Brain (tissue), 1 donor: ENCODE results near the genes CWF19L1 and LBX1.

GRCh38 chr10:100101734-100102040 lies 20.0 kb upstream of the CPN1 start:
- RRBS = no CpG with 5 or more reads among the region's 2 CpGs

DNA sequence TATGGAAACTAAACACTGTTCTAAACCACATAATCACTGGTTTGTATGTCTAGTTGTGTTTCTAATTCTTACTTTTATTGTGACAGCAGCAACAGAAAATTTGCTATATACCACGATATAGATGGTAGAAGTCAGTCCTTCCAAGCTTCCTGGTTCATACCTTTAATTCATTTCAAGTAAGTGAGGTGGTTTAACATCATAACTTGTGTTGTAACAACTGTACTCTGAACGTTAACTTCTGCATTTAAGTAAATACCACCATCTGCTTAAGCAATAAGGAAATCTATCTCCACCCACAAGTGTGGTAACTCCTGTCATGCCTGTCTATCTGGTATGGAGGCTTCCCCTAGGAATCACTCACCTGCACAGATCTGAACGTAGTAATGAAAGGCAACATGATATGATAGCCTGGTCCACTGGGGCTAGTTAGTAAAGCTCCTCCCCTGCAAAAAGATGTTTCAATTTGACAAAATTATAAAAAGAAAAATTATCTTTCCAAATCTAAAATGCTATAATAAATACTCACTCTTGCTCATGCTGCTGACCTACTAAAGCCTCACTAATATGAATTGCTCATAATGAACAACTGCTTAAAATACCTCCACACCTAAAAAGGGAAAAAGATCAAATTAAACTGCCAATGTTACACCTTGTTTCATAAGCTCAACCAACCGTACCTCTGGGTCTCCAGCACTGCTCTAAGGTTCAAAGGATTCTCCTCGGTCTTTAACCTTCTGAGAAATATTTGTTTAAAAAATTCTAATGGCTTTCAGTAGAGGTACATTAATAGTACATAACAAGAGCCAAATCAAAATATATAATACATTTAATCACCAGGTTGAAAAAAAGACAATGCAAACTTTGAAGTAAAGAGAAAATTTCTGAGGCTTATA lies 2.2 kb downstream of the ERLIN1 start:
- RRBS = no CpG with 5 or more reads among the region's 5 CpGs

DNA sequence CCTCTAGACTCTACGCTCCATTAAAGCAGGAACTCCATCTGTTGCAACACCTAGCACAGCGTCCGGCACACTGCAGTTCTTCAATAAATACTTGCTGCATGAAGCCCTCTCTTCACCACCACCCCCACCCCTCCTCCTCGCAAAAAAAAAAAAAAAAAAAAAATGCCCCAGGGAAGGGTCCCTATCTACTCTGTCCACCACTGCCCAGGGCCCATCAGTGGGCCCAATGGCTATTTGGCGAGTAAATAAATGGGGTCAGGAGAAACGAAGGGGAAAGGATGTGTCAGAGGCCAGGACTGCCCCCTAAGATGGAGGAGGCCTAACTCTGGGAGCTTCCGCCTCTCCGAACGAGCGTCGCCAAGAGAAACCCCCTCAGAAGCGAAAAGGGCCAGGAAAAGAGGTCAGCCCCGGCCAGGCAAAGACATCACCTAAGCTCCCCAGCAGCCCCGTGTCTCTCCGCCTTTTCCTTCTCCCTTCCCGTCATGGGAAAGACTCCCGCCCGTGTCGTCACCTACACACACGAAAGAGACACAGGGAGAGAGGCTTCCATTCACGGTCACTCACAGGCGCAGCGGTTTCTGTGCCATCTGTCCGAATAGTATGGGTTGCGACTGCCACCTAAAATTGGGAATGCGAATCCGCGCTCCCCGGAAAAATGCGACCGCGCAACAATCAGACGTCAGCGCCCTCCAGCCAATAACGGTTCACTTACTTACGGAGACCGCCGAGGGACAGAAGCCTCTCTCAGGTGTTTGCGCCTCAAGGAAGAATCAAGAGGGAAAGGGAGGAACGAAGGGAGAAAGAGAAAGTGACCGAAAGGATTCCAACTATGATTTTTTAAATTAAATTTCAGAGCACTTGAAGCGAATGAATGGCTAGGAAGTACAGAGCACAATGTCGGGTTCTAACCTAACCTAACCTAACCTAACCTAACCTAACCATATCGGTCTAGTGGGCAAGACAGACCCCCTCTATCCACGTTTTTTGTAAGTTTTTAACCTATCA lies at the start of gene CWF19L1:
Gene CWF19L1, minus strand, starts transcription at position 632 of the 1,005 bp plus-strand sequence.
- RRBS = 3% methylated on average over 2 of the region's 45 CpGs

DNA sequence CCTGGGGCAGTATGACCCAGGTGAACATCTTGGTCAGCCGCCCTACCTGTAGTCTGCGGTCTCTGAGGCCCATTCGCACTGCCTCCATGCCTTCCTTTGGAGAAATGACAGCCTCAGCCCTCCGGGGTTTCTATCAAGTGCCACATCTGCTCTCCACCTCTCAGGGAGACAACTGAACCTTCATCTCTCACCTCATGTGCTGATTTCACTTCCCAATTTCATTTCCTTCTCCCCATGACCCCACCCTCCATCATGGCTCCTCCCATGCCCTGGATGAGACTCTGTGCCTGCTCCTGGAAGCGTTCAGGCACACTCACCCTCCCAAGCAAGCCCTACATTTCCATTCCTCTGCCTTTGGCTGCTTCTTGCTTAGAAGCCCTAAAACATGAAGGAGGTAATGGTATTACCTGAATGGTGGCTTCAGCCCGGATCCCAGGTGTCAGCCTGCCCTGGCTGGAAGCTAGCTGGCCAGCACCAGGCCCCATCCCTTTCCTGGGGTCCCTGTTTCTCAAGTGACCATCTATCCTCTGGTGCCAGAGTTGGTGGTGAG lies 7.7 kb upstream of the SCD start:
- RRBS = no CpG with 5 or more reads among the region's 6 CpGs

DNA sequence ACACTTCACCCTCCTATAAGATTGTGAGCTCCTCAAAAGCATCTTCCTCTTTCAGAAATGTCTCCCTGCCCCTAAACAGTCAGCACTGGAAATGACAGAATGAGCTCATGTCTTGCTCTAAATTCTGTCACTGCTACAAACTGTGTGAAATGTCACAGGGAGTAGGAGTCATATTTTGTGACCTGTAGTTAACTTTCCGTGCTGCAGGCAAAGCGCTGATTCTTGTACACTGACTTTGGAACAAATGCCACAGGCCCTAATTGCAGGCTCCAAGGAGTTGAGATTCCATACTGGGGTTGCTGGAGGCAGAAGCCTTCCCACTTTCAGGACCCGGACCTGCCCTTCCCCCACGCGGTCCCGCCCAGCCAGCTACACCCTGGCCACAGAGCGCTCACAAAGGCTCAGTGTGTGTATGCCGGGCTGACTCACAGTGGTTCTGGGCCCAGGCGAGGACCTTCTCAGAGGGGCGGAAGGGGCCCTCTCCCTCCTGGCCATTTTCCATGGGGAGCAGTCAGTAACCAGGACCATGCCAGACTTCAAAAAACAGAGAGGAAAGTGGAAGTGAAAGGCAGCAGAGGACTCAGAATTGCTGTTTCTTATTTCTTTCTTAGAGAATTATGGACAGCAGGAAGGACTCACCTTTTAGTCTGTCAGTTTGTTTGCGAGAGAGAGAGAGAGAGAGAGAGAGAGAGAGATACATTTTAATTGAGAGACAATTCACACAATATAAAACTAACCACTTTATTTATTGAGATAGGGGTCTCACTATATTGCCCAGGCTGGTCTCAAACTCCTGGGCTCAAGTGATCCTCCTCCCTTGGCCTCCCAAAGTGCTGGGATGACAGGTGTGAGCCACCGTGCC lies 24.2 kb downstream of the SCD start:
- RRBS = 11% methylated on average over 6 of the region's 12 CpGs

DNA sequence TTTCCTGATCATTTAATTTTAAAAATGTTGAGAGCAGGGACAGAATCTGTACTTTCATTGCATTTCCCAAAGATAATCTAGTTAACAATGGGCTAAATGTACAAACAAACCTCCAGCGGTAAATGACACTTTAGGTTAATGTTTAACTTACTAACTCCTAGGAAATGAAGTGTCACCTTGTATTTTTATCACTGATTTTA lies 37.7 kb upstream of the WNT8B start:
- RRBS = no CpG with 5 or more reads among the region's 1 CpG

- RRBS = 3% methylated on average over 28 of the region's 44 CpGs
These were observed 5.5 kb upstream of the PAX2 start for GRCh38 chr10:100739688-100740463.

GRCh38 chr10:100745966-100746389 lies 596 bp downstream of the PAX2 start:
- RRBS = 3% methylated on average over 22 of the region's 42 CpGs

GRCh38 chr10:100826624-100827188 lies 81.3 kb downstream of the PAX2 start:
- RRBS = 4% methylated on average over 50 of the region's 63 CpGs

GRCh38 chr10:100827319-100828218 lies 82.2 kb downstream of the PAX2 start:
- RRBS = 2% methylated on average over 38 of the region's 77 CpGs

- RRBS = 4% methylated on average over 20 of the region's 36 CpGs
These were observed 83.0 kb downstream of the PAX2 start for GRCh38 chr10:100828219-100828935.

- RRBS = no CpG with 5 or more reads among the region's 22 CpGs
These were observed 30.0 kb upstream of the SLF2 start for GRCh38 chr10:100882692-100883150.

- RRBS = 1% methylated on average over 17 of the region's 38 CpGs
These were observed 599 bp downstream of the SEMA4G start for GRCh38 chr10:100969737-100970469.

GRCh38 chr10:100988408-100988943 lies 1.1 kb downstream of the TWNK start:
- RRBS = no CpG with 5 or more reads among the region's 14 CpGs

GRCh38 chr10:101028594-101029270 lies 2.2 kb downstream of the PDZD7 start:
- RRBS = no CpG with 5 or more reads among the region's 6 CpGs

- RRBS = no CpG with 5 or more reads among the region's 40 CpGs
These were observed 11.7 kb downstream of the SFXN3 start for GRCh38 chr10:101042513-101043354.

DNA sequence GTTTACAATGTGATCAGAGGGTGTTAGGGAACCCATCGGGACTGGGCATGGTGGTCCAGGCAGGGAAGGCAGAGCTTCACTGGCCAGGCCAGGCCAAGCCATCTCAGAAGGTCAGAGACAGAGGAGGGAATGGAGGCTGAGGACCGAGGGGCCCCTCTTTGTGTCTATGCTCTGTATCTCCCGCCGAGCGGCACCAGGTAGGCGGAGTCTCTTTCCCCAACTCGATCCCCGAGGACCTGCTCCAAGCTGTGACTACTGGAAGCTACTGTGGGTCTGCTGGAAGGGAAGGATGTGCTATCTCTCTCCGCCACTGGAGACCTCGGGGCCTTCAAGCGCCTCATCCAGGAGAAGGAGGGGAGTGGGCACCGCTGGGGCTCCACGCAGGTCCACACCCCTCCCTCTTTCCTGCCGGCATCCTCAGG lies 15.1 kb upstream of the KAZALD1 start:
- RRBS = no CpG with 5 or more reads among the region's 14 CpGs

DNA sequence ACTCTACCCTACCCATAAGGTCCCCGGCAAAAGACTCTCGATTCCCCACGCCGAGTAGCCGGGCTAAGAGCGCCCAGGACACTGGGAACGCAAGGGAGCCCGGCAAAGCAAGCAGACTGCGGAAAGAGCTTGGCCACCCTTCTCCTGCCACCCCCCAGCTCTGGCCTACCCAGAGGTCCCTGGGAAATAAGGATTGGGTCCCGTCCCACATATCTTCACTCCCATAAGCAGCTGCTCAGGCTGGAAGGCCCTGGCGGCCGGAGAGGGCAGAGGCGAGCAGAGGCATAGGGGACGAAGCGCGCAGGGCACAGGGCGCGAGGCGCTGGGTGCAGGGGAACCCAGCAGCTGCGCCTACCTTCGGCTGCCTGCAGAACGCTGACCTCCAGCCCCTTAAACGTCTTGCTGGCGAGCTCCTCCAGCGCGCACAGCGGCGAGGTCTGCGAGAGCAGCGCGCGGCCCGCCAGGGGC lies 1.1 kb downstream of the LBX1 start:
- RRBS = 27% methylated on average over 8 of the region's 33 CpGs

GRCh38 chr10:101229326-101230229 lies at the start of gene LBX1:
Gene LBX1, minus strand, starts transcription at chr10:101229463.
- RRBS = 4% methylated on average over 13 of the region's 65 CpGs

GRCh38 chr10:101367909-101368382 lies 14.0 kb downstream of the BTRC start:
- RRBS = no CpG with 5 or more reads among the region's 7 CpGs